Hepatocyte (in vitro differentiated cells and primary cell): ENCODE data around the gene ANAPC10.

- RAMPAGE, long total RNA: no peak
- RRBS: no CpG with 5 or more reads among the region's 5 CpGs
These were observed 20.9 kb upstream of the RNF150 start for GRCh38 chr4:141153980-141154752.

DNA sequence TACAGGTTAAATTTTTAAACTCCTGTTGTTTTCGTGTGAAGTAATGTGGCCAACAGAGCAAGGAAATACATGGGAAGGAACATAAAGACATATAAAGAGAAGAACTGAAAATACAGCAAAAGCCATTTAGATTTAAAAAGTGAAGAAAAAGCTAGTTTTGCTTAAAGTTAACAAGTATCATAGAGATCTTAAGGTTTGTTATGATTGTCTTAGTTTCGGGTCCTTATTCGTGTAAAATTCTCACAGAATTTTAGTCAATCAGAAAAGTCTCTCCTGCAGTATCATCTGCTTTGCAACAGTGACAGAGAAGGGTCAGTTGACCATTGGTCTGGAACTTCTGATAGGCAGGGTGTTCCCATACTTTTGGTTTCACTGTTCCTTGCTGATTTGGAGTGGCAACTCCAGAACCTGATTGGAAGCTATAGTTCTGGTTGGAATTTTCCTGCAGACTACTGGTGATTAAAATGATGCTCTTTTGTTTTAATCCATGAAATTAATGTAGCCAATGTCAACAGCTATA is 1.8 kb downstream of the IL15 start:
- RAMPAGE, long total RNA: no peak
- RRBS: no CpG with 5 or more reads among the region's 3 CpGs

DNA sequence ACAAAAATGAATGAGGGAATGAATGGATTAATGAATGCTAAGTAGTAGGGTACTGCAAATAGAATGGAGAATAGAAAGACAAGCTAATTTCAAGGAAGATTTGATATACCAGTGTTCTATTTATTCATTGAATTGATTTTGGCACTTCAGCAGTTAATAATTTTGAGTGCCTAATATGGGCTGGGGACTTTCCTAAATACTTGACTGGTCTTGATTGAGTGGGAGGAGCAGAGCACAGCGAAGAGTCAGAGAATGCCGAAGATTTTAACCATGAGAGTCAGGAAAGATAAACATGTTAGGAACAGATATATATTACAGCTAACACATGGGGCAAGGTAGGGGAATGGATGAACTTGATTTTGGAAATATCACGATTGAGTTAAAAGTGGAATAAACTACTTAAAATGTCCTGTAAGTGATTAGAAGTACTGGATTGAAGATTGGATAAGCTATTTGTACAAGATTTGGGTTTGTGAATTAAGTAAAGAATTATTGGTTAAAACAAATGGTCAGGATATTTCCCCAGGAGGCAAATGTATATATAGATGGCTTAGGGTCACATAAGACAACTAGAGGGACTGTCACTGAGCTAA is 10.7 kb downstream of the IL15 start:
- RAMPAGE, long total RNA: no peak
- RRBS: no CpG with 5 or more reads among the region's 3 CpGs

DNA sequence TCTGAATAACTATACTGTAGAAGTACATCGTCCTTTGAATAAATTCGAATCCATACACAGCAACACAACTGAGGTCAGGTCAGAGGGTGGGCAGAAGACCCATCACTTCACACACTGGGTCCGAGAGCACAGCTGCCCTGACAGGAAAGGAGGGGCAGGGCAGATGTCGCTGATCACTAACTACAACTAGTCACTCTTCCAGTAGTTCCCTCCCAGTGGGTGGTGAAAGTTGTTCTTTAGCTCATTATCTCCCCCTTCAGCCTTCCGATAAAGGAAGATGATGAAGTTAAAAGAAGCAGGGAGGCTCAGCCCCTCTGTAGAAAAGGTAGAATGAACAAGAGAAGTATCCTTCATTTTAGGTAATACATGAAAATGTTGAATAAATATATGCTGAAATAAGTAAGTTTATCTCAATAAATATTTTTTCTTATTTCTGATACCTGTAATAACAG is 278.9 kb downstream of the INPP4B start:
- RAMPAGE, long total RNA: no peak
- RRBS: no CpG with 5 or more reads among the region's 5 CpGs

- RAMPAGE, long total RNA: no peak
- RRBS: no CpG with 5 or more reads among the region's 1 CpG
These were observed 149.3 kb downstream of the INPP4B start for GRCh38 chr4:142696813-142697167.

DNA sequence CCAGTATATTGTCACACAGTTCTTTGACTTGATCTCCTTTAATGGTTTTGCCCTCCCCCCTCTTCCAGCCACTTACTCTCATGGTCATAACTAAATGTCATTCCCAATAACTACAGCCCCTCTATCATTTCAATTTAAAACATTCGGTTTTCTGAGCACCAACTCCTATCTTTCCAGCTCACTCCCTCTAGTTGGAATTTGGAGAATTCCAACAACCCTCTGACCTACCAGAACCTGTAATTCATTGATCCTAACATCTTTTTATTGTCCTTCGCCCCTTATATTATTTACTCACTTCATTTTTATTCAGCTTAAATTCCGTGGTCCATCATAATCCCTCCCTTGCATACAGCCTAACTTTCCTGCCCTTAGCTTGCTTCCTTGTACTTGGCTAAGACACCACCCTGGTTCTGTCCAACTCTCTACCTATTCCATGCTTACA is 21.6 kb upstream of the USP38 start:
- RAMPAGE, long total RNA: no peak
- RRBS: no CpG with 5 or more reads among the region's 3 CpGs

GRCh38 chr4:143186162-143186674 is 1.5 kb downstream of the USP38 start:
- RAMPAGE, long total RNA: no peak
- RRBS: no CpG with 5 or more reads among the region's 6 CpGs

- RAMPAGE, long total RNA: no peak
- RRBS: no CpG with 5 or more reads among the region's 1 CpG
These were observed 39.7 kb upstream of the GAB1 start for GRCh38 chr4:143297030-143297353.

GRCh38 chr4:143335581-143335826 is 1.2 kb upstream of the GAB1 start:
- RAMPAGE, long total RNA: no peak
- RRBS: 0% methylated on average over 1 of the region's 9 CpGs

DNA sequence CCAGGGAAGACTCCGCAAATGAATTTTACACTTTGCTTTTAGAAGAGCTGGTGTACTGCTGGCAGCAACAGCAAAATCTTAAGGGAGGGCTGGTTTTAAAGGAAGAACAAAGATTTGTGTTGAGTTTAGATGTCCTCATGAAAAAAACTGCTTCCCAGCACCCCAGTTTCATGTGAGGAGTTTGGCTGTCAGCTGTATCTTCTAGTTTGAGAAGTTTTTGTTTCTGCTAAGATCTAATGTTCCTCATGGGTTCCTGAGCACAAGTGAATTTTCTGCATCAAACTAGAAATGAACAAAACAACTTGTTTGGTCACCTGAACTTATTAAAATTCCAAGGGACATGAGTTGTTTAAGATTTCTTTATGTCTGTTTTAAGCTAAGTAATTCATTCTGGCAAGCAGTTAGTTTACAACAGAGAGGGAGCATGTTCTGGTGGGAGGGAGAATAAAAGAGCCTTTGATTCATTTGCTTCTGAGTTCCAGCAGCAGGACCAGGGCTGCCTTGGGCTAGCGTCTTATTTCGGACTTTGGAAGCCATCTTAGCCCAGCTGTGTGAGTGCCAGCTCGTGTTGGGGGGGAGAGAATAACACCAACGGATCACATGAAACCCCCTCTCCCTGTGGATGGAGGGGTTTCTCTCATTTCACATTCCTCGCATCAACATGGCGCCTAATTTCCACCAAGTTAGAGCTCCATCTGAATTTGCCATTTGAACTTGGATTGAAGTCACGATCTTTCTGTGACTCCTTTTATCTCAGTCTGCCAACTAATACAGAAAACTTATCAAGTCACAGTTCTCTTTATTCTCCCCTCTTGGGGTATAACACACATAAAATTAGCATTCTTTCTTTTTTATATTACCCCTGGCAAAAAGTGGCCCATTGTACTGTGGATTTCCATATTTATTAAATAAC is 7.3 kb downstream of the GAB1 start:
- RAMPAGE, long total RNA: no peak
- RRBS: no CpG with 5 or more reads among the region's 8 CpGs

- RAMPAGE, long total RNA: no peak
- RRBS: no CpG with 5 or more reads among the region's 21 CpGs
These were observed 14.6 kb downstream of the GAB1 start for GRCh38 chr4:143351202-143351695.

DNA sequence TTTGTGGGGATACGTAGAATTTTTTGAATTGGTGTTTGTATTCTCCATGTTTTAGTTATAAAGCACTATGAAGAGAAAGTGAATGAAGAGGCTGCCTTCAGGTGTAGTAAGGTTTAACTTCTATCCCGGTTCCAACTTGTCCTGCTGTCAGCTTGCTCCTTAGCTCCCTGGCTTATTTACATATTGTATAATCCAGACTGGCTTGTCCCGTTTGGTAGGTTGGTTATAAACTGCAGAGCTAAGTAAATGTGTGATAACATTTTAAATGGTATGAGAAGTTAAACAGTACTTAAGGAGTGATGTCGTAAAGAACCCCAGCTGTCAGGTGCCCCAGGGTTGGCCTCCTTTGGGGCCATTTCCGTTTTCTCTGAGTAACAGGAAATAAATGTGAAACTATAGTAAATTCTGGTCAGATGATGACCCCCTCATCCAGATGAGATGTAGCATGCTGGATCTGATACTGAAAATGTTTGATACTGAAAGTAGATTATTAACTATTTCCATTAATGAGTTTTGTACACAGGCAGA is 22.2 kb downstream of the GAB1 start:
- RAMPAGE, long total RNA: no peak
- RRBS: no CpG with 5 or more reads among the region's 5 CpGs

DNA sequence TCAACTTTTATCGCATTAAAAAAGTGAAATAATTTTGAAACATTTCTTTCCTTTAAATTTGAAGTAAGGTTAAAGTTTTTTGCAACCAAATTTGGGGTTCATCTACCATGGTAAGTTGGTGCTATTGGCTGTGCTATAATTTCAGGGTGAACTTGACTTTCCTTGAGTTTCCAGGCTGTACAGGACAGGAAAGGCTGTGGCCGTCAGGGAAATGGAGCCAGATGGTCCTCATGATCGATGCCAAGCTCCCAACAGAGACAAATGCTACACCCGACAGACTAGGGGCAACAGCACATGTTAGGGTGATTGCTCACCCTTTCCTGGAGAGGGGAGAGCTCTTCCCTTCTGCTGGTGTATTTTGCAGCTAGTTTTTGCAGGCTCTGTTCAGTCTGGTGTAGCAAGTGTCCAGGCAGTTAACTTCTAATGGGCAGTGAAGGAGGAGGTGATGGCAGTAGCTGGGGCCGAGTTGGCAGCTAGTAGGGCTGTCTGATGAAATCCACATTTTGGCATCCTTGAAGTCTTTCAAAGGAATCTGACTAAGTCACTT is 47.7 kb downstream of the GAB1 start:
- RAMPAGE, long total RNA: no peak
- RRBS: no CpG with 5 or more reads among the region's 5 CpGs

- RAMPAGE, long total RNA: no peak
- RRBS: no CpG with 5 or more reads among the region's 5 CpGs
These were observed 67.9 kb downstream of the GAB1 start for GRCh38 chr4:143404353-143405187.

- RAMPAGE, long total RNA: no peak
- RRBS: no CpG with 5 or more reads among the region's 1 CpG
These were observed 32.3 kb downstream of the SMARCA5 start for GRCh38 chr4:143545845-143546235.

DNA sequence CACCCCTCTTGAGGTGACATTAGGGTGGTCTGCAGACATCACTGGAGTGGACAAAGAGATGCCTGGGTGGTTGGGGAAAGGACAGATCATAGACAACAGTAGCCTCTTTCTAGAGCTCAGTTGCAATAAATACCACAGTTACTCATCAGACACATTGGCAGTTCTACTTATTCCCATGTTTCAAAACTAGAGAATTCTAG is 44.1 kb downstream of the SMARCA5 start:
- RAMPAGE, long total RNA: no peak

DNA sequence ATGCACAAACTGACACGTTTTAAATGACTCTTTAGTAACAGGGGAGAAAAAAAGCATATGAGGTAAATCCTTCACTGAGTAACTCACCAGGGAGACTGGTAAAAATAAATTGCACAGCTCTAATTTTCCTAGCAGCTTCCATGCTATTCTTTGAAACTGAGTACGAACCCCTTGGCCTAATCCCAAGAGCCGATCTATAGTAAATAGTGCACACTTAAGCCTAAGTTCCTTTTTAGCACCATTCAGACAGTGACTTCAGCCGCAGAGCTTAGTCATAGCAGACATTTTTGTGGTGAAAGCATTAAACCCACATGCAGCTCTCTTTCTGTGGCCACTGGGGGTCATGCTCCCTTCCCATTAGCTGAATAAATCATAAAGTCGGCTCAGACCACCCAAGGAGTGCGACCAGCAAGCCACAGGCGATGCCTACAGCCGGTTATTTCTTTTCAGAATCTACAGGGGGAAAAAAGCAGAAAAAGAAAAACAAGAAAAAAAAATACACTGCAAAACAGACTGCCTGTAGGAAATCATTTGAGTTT is 215.8 kb upstream of the GYPA start:
- RAMPAGE, long total RNA: no peak
- RRBS: no CpG with 5 or more reads among the region's 8 CpGs

DNA sequence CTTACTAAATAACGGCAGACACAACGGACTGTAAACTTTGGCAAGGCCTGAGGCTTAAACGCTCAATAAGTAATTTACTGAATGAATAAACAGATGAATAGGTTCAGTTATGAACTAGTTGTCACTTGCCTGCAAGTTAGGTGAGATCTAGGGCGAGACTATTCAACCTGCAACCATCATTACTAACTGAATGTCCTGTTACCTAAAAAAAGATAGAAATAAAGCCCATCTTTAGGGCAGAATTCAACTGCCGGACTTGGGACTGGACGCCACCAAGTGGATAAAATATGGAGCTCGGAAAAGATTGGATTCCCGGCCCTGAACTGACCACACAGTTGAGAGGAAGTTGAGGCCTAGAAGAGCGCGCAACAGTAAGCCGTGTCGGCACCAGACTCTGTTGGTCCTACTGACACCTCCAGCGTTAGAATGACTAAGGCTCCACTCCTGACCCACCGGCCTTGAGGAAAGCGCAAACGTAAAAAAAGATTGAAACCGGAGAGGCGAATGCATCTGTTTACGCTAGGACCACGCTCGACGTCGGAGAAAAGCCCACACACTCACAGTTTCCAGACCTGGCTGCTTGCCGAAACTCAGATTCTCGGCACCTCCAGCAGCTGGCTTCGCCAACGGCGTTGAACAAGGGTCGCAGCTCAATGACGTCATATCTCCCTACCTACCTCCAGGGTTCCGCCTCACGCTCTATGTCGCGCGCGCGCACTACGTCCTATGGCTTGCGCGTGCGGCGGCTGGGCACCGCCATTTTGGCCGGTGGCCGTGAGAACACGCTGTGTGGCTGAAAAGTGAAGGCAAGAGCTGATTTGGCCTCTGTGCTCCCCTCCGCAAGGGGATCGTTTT is at the start of gene ANAPC10:
Gene ANAPC10 (minus strand): TSS at position 638 of the 855 bp plus-strand sequence.
- RAMPAGE, long total RNA: start-site peak on the minus strand centred at position 622 of the sequence, 61 bp wide, 468 and 146 reads in 2 replicates
- RRBS: 0% methylated on average over 6 of the region's 48 CpGs

GRCh38 chr4:145132256-145133354 is 34.5 kb downstream of the ABCE1 start:
- RAMPAGE, long total RNA: no peak
- RRBS: no CpG with 5 or more reads among the region's 6 CpGs

DNA sequence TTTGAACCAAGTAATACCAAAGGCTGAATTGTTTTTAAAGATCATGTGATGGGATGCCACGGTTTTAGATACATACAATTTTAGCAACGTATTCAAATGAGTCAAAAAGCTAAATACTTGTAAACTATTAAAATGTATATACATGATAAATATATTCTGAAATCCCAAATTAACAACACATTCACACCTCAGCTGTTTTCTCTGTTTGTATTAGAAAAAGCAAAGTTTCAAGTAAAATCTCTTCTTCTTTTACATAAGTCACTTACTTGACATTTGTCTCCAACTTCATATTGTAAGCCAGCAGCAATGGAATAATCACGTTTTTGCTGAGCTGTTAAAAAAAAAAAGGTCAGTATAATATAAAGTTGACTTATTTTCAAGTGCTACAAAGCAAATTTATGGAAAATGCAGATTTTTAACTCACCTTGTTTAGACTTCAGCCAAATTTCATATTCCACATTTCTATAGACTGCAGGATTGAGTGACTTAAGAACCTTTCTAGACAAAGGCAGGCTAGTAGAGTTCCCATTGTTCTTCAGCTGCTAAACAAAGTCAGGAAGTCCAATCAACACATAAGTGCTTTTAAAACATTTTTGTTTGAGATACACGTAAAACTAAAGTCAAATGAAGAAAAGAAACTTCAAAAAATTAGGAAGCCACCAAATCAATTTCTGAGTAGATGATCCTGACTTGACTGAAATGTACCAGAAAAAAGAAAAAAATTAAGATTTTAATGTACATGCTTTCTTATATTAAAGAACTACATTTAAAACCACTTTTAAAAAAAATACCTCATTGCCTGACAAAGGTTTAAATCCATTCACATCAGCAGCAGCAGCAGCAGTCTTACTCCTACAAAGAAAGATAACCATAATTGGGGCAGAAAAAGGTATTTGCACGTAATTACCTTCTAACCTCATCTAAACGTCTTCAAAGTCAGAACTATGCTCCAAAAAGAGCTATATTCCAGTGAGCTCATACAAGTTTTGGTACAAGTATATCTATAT is 24.9 kb downstream of the OTUD4 start:
- RAMPAGE, long total RNA: no peak
- RRBS: no CpG with 5 or more reads among the region's 6 CpGs